ENCODE data around the genes SCN3B, OR8D1, OR8B8, PANX3 and VSIG2.

GRCh38 chr11:121582317-121582882 lies 130.3 kb downstream of the SORL1 start:
- PRO-cap, 3 experiments = no peak in any of the 3 experiments
- RAMPAGE, long total RNA, 4 experiments = no peak in any of the 4 experiments
- RRBS = no CpG with 5 or more reads among the region's 4 CpGs

- PRO-cap, 3 experiments = no peak in any of the 3 experiments
- RAMPAGE, long total RNA, 4 experiments = no peak in any of the 4 experiments
- RRBS = no CpG with 5 or more reads among the region's 4 CpGs
Measured at GRCh38 chr11:121634482-121635085, 182.5 kb downstream of the SORL1 start.

DNA sequence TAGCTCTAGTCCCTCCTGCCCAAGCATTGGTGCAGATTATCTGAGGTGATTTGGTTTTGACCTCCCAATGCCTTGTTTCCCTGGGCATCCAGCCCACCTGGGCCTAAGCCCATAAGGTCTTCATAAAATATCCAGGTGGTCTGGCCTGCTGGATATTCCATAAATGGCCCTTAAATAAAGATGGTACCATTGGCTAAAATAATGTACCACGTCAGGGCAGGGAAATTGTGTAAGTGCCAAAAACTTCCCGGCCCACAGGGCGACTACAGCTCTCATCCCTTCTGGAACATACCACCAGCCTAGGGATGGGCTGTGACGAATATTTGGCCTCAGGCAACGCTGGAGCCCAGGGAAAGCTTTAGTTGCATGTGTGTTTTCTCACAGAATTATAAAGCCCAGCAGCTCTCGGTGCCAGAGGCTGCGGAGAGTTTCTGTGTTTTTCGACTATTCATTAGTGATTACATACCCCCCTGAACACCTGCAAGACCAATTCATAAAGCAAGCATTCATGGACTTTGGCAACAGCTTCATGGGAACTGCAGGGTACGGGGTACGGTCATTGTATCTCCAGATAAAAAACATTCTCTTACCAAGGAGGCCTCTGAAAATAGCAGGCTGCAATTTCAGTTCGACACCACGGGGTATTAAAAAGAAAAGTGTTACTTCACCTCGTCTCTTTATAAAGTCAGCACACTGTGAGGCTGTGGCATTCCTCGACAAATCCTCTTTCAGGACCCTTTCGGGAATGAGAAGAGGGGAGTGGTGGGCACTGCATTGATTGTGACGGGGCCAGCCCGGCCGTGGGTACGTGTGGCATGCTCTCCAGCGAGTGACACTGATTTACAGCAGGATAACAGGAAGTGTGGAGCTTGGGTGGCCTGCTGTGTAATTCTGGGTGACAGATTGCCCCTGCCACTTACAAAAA lies 244.1 kb downstream of the SORL1 start:
- PRO-cap, 3 experiments = peak in 1 of 3 experiments; most common minus-strand start position 834 of the sequence (in 1)
- RAMPAGE, long total RNA, 4 experiments = no peak in any of the 4 experiments
- RRBS = no CpG with 5 or more reads among the region's 20 CpGs

DNA sequence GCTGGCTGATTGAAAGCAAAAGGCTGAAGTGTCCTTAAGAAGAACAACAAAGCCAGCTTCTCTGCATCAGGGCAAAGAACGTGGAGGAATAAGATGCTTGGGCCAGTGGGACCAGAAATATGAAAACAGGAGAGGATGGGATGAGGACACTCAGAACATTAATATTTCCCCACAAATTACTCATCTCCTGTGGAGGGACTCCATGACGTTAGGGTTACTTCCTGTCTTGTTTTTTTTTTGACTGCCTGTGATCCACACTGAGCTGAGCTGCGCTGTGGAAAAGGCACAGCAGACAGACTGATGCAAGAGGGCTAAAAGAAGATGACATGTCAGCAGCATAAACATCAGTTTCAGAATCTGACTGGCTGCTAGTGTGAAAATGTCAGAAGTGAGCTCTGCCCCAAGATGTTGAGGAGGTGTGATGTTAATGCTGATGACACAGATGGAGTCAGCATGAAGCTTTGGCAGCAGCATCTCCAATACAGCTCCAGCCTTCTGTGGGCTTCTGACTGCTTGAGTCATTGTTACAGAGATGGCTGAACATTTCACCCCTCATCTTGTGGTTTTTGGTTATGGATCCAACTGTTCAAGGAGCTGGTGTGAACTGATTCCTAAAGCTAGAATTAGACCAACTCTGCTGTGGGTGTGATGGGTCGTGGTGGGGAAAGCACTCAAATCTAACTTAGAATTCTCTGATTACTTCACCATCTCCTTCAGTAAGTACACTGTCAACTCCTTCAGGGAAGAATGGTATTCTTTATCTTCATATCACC lies 286.8 kb downstream of the BLID start:
- PRO-cap, 3 experiments = no peak in any of the 3 experiments
- RAMPAGE, long total RNA, 4 experiments = no peak in any of the 4 experiments
- RRBS = no CpG with 5 or more reads among the region's 4 CpGs

- PRO-cap, 3 experiments = no peak in any of the 3 experiments
- RAMPAGE, long total RNA, 4 experiments = no peak in any of the 4 experiments
- RRBS = no CpG with 5 or more reads among the region's 2 CpGs
Measured at GRCh38 chr11:121931888-121932130, 184.2 kb downstream of the BLID start.

DNA sequence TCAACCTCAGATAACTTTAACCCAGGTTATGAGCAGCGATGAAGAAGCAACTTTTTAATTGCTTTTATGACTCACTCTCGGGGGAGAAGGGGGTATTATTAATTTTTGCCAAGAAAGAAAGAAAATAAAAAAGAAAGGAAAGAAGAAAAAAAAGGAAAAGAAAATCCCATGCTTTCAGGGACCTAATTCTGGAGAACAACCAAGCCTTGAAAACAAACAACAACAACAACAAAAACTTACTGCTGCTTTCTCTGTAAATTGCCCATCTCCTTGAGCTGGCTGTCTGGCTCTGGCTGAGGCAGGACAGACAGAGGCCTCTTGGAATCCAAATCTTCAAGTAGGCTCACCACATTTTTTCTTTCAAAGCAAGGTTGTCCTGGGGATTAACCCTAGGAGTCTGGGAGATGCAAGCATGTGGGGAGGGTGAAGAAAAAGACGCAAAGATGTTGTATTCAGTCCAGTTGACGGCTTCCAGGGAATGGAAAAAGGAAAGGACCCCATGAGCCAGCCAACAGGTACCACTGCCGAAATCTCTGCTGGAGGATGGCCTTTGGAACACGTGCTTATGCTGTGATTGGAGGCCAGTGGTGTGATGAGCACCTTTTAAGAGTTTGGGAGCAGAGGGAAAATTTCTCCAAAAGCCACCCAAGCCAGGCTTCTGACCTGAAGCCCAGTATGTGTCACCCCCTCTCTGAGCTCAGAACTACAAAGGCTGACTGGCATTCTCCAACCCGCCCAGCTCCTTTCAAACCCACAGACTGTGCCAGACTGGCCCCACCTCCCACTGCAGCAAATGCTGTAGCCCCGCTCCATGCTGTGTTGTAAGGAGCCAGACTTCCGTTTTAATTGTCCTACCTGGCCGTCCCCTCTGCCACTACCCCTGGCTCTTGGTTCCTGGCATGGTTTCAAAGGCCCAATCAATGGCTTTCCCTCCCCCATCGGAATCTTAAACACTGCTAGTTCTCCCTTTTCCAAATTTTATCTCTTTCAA lies 10.9 kb downstream of the BLID start:
- PRO-cap, 3 experiments = no peak in any of the 3 experiments
- RAMPAGE, long total RNA, 4 experiments = no peak in any of the 4 experiments
- RRBS = no CpG with 5 or more reads among the region's 11 CpGs

DNA sequence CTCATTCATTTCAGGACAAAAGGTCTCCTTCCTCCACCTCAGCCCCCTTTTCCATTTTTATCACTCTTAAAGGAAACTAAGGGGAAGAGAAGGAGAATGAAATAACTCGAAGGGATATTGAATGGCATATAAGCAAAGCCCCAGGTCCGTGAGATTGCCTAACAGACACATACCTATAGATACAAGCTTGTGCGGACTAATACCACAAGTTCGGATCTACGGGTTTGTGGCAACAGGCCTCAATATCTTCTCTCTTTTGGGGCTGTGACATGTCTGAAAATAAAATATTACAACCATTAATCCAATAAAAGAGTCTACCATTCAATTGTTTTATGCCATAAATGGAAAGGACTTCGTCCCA lies 36.0 kb upstream of the BLID start:
- PRO-cap, 3 experiments = no peak in any of the 3 experiments
- RAMPAGE, long total RNA, 4 experiments = no peak in any of the 4 experiments
- RRBS = no CpG with 5 or more reads among the region's 6 CpGs

DNA sequence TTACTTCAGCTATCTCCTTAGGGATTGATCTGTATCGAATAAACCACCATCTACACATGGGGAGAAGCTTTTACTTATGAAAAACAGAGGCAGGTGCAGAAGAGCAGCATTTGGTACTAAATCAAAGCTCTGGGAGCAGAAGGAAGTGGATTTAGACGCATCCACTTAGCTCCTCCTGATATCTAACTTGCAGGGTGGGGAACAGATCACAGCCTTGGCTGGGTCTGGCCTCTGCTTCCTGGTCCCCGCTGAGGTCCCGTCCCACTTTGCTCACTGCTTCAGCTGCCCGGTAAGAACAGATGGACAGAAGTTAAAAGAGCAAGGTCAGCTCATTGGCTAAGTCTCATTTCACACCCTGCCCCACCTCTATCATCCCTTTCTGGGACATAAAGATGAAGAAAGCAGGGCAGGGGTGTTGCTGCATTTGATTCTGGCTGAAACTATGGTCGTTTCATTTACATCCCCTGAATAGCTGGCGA lies 250.0 kb upstream of the BLID start:
- PRO-cap, 3 experiments = no peak in any of the 3 experiments
- RAMPAGE, long total RNA, 4 experiments = no peak in any of the 4 experiments
- RRBS = no CpG with 5 or more reads among the region's 7 CpGs

DNA sequence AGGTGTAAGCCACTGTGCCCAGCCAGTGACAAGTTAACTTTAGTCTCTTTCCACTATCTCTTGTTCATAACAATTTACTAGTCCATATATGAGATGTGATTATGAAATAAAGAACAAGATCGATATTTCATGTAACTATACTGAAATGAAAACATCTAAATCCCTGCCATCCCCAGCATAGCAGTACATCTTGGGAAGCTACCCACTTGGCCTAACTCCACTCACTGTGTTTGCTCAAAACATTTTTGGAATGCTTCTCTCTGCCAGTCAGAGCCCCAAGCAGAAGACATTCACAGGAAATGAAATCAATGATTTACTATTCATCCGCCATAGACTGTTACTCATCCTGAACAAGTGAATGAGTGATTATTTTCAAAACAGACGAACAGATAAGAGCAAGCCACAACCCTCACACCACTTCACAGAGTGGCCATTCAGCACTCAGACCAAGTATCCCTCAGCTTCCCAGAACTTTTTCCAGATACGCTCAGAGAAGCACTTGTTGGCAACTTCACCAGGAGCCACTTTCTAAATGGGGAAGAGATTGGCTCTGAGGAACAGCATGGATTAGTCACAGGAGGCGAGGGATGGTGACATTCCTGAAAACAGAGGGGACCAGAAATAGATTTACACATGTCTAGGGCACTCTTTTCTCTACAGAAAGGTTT lies 13.1 kb upstream of the UBASH3B start:
- PRO-cap, 3 experiments = no peak in any of the 3 experiments
- RAMPAGE, long total RNA, 4 experiments = no peak in any of the 4 experiments
- RRBS = no CpG with 5 or more reads among the region's 5 CpGs

GRCh38 chr11:123003325-123003847 lies 21.8 kb upstream of the BSX start:
- PRO-cap, 3 experiments = no peak in any of the 3 experiments
- RAMPAGE, long total RNA, 4 experiments = no peak in any of the 4 experiments
- RRBS = no CpG with 5 or more reads among the region's 7 CpGs

DNA sequence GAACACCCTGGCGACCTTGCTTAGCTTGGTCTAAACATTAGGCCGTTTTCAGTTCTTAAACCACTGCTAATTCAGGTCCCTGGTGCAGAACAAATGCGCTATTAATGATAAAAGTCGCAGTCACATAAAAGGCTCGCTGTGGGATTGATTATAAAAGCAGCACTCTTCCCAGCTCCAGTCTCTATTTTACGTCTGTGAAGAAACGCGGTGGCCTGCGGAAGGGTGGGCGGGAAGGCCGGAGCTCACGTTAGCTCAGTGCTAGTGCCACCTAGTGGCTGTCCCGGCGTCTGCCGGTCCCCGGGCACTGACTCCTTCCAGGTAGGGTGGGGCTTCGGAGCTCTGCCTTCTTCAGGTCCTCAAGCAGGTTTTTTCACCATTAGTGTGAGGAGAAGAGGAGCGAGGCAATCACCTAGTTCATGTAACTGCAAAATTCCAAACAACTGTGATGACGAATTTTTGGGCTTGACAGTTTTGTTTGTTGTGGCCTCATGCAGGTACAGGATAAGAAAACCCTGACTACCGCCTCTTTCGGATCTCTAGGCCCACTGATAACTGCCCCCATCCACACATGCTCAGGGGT lies 66.4 kb upstream of the CLMP start:
- PRO-cap, 3 experiments = peak in 1 of 3 experiments; most common minus-strand start position 188 of the sequence (in 1)
- RAMPAGE, long total RNA, 4 experiments = no peak in any of the 4 experiments
- RRBS = 0% methylated on average over 1 of the region's 21 CpGs

DNA sequence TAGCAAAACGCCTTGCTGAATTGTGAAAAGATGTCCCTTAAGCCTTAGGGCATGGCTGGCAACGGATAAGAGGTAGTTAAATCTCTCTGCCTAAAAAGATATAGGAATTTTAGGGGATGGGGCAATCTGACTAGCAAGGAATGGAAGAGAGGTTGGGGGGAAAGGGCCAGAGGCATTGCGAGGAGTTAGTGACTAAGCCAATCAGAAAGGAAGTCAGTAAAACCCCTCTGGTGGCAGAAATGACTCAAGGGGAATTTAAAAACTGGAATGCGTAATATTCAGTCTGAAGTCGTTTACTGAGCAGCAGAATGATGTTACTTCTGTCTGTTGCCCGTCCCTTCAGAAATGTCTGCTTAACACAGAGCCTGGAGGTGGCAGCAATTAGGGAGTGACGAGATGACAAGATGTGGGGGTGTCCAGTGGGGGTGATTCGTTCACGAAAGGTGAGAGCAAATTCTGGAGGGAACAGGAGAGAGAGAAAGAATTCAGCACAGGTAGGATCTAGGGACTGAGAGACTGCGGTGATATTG lies 107.7 kb upstream of the CLMP start:
- PRO-cap, 3 experiments = no peak in any of the 3 experiments
- RAMPAGE, long total RNA, 4 experiments = no peak in any of the 4 experiments
- RRBS = no CpG with 5 or more reads among the region's 10 CpGs

- PRO-cap, 3 experiments = peak in 1 of 3 experiments; most common plus-strand start chr11:123490206 (in 1)
- RAMPAGE, long total RNA, 4 experiments = no peak in any of the 4 experiments
- RRBS = no CpG with 5 or more reads among the region's 12 CpGs
Measured at GRCh38 chr11:123489785-123490550, 59.9 kb downstream of the GRAMD1B start.

- PRO-cap, 3 experiments = peak in 3 of 3 experiments; most common plus-strand start chr11:123561307 (in 2); most common minus-strand start chr11:123561210 (in 1)
- RAMPAGE, long total RNA, 4 experiments = no peak in any of the 4 experiments
- RRBS = 76% methylated on average over 4 of the region's 12 CpGs
Measured at GRCh38 chr11:123561084-123562122, 93.0 kb downstream of the SCN3B start.

GRCh38 chr11:123653766-123655235 lies at the start of gene SCN3B:
SCN3B (minus strand) TSS chr11:123654624.
- PRO-cap, 3 experiments = peak in 2 of 3 experiments; most common plus-strand start chr11:123654736 (in 1); most common minus-strand start chr11:123654587 (in 2)
- RAMPAGE, long total RNA, 4 experiments = no peak in any of the 4 experiments
- RRBS = 2% methylated on average over 34 of the region's 111 CpGs

DNA sequence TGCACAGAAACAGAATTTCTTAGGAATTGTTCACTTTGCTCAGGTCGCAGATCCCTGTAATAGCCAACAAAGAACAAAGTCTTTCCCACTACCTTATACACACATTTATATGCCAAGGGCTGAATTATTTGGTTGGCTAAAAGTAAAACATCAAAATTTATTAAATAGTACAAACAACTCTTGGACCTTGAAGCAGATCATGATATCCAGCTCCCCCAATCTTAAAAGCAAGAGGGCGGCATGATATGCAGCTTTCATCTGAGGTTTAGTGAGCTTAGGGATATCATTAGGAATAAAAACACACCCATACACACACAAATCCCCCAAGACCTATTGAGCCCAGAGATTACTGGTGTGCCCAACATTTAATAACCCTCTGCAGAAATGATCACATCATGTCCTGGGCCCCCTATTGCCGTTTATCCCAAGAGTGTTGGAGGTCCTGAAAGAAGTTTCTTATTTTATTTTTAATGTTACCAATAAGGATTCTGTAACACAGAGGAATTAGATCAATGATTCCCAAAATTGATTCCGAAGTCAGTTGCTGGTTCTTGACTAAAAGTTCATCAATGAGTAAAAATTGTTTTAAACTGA lies at the start of gene OR8D1:
TSS of gene OR8D1 (minus strand) at position 221 of the 594 bp plus-strand sequence.
- PRO-cap, 3 experiments = no peak in any of the 3 experiments
- RAMPAGE, long total RNA, 4 experiments = no peak in any of the 4 experiments
- RRBS = no CpG with 5 or more reads among the region's 4 CpGs

DNA sequence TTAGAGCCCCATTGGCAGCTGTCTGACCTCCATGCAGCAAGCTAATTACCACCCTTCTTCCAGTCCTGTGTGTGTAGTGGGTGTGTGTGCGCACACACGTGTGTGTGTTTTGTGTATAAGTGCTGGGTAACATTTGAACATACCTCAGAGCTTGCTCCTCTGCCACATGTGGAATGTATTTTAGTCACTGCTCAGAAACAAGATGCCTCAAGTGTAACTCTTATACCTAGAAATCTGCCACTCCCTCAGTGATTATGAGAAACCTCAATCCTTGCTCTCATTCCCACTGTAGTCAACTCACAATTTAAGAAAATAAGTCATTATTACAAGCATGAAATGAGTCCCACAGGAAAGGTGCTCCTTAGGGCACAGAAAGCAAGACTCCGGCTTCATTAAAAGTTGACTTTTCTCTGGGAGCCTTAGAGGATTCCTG lies at the start of gene OR8B8:
TSS of gene OR8B8 (minus strand) at position 264 of the 433 bp plus-strand sequence.
- PRO-cap, 3 experiments = no peak in any of the 3 experiments
- RAMPAGE, long total RNA, 4 experiments = no peak in any of the 4 experiments
- RRBS = no CpG with 5 or more reads among the region's 3 CpGs

DNA sequence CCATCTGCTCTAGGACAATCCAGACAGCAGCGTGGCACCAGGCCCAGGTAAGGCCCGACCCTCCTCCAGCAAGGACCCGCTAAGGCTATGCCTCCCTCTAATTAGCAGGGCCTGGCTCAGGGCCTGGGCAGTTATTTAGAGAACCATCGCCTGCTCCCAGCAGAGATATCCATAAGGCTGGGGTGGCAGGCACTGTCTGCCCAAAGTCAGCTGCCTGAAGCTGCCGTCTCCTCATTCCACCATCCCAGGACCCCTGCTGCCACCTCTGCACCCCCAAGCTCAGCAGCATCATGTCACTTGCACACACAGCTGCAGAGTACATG lies at the start of gene PANX3:
TSS of gene PANX3 (plus strand) at position 162 of the 323 bp plus-strand sequence.
- PRO-cap, 3 experiments = no peak in any of the 3 experiments
- RAMPAGE, long total RNA, 4 experiments = no peak in any of the 4 experiments
- RRBS = no CpG with 5 or more reads among the region's 5 CpGs

DNA sequence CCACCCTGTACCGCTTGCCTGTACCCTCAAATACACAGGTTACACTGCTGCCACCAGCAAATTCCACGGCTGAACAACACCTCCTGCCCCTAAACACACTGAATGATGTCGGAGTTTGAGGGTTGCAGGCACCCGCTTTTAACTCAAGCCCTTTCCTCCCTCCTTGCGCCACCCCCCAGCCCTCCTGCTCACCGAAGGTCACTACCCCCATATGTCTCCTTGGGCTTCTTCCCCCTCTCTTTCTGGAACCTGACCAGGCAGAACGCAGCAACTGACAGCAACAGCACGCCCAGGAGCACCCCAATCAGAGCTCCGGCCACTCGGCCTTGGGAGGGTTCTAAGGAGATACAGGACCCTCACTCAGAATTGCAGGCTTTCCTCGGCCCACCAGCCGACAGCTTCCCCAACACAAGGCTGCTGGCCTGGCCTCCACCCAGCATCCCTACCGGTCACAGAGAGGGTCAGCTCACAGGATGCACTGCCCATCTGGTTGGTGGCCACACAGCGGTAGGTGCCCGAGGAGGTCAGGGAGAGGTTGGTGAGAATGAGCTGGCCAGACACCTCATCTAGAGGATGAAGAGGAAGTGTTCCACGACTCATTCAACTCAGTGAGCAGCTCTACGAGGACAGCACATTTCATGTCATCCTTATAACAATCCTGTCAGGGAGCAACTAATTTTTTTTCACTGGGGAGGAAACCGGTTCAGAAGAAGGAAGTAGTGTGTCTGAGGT lies 3.7 kb downstream of the VSIG2 start:
- PRO-cap, 3 experiments = peak in 1 of 3 experiments; most common plus-strand start position 599 of the sequence (in 1)
- RAMPAGE, long total RNA, 4 experiments = no peak in any of the 4 experiments
- RRBS = no CpG with 5 or more reads among the region's 18 CpGs

DNA sequence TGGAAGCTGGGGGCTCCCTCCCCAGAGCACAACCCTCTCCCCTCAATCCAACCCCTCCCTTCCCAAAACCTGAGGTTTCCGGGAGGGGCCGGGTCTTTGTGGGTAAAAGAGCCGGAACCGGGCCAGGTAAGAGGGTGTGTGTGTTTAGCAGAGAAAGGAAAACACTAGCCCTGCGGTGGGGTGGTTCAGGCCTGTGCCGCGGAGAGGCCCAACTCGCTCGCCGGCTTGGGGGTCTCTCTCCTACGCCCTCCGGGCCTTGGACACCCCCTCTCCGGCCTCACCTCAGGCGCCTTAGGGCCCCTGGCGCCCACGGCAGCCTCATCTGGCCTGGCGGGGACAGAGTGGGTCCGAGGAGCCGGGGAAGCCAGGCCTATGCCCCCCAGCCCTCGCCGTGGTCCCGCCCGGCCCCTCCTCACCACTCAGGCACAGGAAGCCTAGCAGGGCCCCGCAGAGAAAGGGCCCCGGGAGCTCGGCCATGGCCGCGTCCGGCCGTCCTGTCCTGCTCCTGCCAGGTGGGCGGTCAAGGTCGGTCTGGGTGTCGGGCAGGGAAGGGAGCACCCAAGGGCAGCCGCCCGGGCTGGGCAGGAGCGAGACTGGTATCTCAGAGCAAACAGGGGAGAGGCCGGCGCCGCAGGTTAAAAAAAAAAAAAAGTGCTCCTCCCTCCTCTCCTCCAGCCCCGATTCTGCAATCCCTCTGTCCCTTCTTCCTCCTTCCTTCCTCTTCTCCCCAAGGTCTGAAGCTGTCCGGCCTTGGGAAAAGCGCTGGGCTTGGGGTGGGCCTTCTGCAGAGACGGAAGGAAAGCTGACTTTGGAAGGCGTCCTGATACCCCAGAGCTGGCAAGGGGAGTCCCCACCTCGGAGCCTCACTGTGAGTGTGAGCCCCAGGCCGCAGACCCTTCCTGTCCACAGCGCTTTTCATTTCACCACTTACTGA lies at the start of gene VSIG2:
TSS of gene VSIG2 (minus strand) at position 595 of the 934 bp plus-strand sequence.
- PRO-cap, 3 experiments = no peak in any of the 3 experiments
- RAMPAGE, long total RNA, 4 experiments = no peak in any of the 4 experiments
- RRBS = 37% methylated on average over 26 of the region's 47 CpGs

Measured in adrenal gland (tissue), 7 donors.